Hematopoietic multipotent progenitor cell (in vitro differentiated cells): ENCODE measurements around the genes SORBS2, KLKB1 and MTNR1A.

- CAGE, long polyA plus RNA, result no peak
Observed at GRCh38 chr4:185729177-185729842, 82.7 kb downstream of the SORBS2 start.

DNA sequence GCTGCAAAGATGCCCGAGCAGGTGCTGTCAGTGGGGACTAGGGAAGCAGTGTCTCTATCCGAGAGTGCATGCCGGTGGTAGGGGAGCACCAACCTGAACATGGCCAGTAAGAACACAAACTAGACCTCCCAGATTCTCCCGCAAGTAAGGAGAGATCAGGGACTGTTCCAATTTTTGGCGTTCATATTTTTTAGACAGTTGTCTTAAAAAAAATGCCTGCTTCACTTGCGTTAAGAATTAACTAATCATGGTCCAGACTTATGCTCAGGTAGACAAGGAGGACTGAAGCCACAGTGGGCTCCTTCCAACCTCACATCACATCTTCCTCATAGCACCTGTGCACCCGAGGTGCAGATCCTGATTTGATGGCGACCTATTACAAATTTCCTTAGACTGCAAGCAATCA, 66.8 kb downstream of the SORBS2 start:
- CAGE, long polyA plus RNA, result no peak

GRCh38 chr4:185773952-185774339, 38.0 kb downstream of the SORBS2 start:
- CAGE, long polyA plus RNA, result no peak

- CAGE, long polyA plus RNA, result no peak
Observed at GRCh38 chr4:185795293-185795691, 16.7 kb downstream of the SORBS2 start.

- CAGE, long polyA plus RNA, result no peak
Observed at GRCh38 chr4:185811607-185812735, at the start of gene SORBS2. TSS of gene SORBS2 (minus strand) at chr4:185812194.

DNA sequence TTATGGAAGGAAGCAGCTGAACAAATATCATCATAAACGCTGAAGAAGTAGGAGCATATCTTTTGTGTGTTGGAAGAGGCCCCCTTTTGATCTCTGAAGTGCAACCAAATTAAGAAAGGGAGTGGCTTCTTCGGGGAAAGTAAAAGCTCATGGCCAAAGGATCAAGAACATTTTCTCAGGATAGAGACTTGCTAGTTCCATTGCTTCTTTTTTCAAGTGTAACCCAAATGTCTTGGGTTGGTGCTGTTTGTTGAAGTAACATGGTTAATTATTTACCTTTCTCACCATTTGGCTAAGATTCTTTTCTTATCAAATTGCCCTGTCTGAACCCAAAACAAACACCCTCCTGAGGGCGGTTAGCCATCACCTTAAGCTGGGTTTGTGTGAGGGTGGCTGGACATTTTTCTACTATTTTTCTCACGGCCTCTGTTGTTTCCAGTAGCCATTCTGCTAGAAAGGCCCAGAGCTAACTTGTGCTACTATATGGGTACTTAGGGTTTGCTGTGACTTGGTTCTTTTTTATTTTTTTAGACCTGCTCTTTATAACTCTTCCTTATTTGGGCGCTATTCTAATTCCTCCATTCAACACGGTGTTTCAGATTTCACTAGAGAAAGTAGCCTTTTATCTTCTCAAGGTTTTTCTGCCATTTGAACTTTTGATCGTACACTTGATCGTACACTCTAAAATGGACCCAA, 18.6 kb upstream of the SORBS2 start:
- CAGE, long polyA plus RNA, result no peak

DNA sequence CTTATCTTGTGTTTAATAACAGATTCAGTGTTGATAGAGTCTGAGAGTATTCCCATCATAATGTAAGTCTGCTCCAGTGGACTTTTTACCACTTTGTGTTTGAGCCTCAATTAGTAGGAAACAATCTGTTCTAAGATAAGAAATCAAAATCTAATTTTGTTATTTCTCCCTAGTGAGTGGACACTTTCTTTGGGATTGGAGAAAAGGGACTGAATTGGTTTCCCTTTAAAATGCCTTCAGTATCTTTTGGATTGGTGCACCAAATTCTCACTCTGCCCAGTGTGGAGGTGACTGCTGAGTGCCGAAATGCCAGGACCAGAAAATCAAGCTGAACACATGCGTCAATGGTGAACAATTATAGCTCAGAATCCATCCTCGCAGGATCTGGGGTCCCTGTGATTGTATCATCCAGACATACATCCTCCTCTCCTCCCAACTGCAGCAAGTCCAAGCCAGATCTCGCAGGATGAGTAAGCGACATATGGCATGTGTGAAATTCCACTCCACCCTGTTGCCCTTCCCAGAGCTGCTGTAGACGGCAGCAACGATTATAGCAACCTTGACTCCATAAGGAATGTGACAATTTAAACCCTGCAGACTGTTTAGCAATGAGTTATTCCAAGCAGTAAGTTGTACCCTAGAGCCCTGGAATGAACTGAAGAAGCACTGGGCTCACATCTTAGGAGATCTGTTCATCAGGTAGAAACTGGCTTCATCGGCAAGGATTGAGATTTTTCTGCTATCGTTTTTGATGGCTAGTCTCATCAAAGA, 35.3 kb upstream of the SORBS2 start:
- CAGE, long polyA plus RNA, result no peak

GRCh38 chr4:185863738-185864297, 51.8 kb upstream of the SORBS2 start:
- CAGE, long polyA plus RNA, result no peak

GRCh38 chr4:185925882-185926468, 114.0 kb upstream of the SORBS2 start:
- CAGE, long polyA plus RNA, result no peak

DNA sequence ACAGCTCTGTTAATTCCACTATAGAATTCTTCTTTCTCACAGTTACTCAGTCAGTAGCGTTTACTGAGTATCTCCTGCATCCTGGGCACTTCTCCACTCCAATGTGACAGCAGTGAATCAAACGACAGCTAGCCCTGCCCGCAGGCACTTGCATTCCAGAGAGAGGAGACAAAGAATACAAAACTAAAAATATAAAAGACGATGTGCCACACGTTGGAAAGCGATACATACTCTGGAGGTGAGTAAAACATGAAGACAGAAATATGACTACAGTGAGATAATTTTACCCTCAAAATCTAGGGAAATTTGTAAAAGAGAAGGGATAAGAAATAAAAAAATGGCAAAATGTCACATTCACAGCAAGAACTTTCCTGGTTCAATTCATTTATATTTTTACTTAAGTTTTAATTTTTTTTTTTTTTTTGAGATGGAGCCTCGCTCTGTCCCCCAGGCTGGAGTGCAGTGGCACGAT, 53.4 kb upstream of the TLR3 start:
- CAGE, long polyA plus RNA, result no peak

- CAGE, long polyA plus RNA, result no peak
Observed at GRCh38 chr4:186144008-186144391, 47.4 kb upstream of the CYP4V2 start.

GRCh38 chr4:186227115-186227648, at the start of gene KLKB1:
TSS of gene KLKB1 (plus strand) at chr4:186227507.
- CAGE, long polyA plus RNA, result no peak

GRCh38 chr4:186554169-186554928, 1.0 kb downstream of the MTNR1A start:
- CAGE, long polyA plus RNA, result no peak

GRCh38 chr4:186554929-186555781, at the start of gene MTNR1A:
TSS of gene MTNR1A (minus strand) at chr4:186555567.
- CAGE, long polyA plus RNA, result no peak

- CAGE, long polyA plus RNA, result no peak
Observed at GRCh38 chr4:186588506-186589274, 33.3 kb upstream of the MTNR1A start.

DNA sequence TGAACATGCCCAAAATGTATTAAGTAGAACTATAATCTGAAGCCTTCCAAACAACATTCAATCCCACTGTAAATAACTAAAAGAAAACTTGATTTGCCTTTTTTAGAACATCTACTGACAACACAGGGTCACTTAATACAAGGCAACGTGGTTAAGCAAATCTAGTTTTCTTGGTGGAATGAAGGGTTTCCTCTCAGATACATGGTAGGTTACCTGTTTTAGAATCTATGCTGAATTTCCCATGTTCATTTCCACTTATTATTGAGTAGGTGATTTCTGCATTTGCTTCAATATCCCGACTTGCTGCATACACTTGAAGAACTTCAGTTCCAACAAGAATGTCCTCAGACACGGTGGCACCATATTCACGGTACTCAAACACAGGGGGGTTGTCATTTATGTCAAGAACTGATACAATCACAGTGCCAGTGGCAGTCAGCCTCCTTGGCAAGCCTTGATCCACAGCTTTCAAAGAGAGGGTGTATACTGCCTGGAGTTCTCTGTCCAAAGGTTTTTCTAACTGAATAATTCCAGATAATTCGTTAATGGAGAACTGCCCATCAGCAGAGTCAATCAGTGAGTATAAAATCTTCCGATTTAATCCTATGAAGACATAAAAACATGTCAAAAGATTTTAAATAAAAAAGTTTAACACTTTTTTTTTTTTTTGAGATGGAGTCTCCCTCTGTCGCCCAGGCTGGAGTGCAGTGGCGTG, 56.0 kb upstream of the MTNR1A start:
- CAGE, long polyA plus RNA, result no peak

- CAGE, long polyA plus RNA, result no peak
Observed at GRCh38 chr4:186700620-186701773, 22.7 kb downstream of the FAT1 start.

GRCh38 chr4:186712712-186713127, 10.9 kb downstream of the FAT1 start:
- CAGE, long polyA plus RNA, result no peak

DNA sequence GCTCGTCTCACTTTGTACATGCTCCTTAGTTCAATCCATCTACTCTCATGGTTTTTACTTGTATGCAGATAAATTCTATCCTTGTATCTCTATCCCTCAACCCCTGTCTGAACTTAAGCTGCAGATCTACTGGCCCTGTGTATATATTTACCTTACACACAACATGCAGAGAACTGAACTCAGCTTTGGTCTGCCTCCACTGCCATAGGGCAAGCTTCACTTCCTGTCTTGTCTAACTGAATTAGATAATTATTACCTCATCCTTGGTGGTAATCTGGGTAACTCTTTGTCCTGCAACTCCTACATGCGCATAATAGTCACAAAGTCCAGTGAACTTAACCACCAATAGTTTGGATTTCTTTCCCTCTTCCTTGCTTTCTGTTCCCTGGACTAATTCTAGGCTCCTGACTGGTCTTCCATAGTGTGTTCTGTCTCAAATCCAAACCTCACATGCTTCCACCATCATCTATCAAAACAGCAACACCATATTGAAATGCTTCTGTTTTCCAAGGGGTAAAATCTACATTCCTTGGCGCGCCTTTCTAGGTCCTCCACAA, 32.2 kb upstream of the FAT1 start:
- CAGE, long polyA plus RNA, result no peak

- CAGE, long polyA plus RNA, result no peak
Observed at GRCh38 chr4:186764961-186765563, 41.4 kb upstream of the FAT1 start.